HT1080 (cell line): ENCODE measurements around the gene SNX5.

GRCh38 chr20:14334316-14334960 is 3.0 kb downstream of the FLRT3 start:
RAMPAGE:
- cytosol, long total RNA, result no peak
- long total RNA, result no peak
- nucleus, long total RNA, result no peak

GRCh38 chr20:15070371-15070894 is 733.0 kb upstream of the FLRT3 start:
RAMPAGE:
- cytosol, long total RNA, result no peak
- long total RNA, result no peak
- nucleus, long total RNA, result no peak

DNA sequence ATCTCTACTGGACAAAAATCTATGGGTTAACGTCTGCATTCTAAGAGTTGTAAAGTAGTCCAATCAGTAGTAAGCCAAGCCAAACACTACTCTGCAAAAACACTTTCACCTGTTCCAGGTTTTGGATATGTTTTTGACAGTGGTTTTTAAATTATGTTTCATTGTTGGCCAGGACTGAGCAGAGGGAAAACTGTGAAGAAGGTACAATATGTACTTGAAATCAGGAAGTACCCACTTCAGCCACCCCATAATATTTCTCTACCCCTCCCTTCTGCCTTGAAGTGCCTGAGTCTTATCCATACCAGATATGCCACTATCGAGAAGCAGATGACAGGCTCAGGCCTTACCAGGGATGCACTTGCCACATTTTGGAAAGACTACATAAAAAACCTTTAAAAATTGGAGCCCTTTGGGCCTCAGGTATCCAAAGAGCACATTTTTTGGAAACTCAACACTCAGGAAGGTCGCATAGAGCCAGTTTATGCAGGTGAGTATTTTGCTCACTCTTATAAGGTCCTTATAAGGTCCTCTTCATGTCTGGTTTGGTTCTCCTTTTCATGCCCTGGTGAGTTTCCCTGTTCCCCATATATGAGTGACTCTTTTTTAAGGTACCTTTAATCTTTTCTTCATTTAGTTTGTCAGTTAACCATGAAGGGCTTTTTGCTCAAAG is 859.3 kb upstream of the FLRT3 start:
RAMPAGE:
- cytosol, long total RNA, result no peak
- long total RNA, result no peak
- nucleus, long total RNA, result no peak

DNA sequence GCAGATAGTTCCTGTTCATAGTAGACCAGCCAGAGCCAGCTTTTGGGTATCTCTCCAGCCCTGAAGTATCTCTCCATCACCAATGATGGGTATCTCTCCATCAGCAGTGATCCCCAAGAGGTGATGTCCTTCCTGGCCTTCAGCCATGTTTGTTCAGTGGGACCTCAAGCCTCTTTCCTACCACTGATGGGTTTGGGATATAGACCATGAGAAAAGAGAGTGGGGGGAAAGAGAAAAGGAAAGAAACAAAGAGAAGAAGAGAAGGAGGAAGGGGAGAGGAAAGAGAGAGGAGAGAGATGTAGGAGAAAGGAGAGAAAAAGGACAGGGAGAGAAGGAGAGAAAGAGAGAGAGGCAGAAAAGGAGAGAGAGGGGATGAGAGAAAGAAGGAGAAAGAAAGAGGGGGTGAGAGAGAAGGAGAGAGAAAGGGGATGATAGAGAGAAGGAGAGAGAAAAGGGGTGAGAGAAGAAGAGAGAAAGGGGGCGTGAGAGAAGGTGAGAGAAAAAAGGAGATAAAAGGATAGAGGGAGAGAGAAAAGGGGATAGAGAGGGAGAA is 933.6 kb downstream of the KIF16B start:
RAMPAGE:
- cytosol, long total RNA, result no peak
- long total RNA, result no peak
- nucleus, long total RNA, result no peak

DNA sequence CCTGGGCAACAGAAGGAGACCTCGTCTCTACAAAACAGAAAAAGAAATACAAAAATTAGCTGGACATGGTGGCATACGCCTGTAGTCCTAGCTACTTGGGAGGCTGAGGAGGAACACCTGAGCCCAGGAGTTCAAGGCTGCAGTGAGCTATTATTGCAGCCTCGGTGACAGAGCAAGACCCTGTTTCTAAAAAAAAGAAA is 12.3 kb upstream of the SNRPB2 start:
RAMPAGE:
- cytosol, long total RNA, result no peak
- long total RNA, result no peak
- nucleus, long total RNA, result no peak

RAMPAGE:
- cytosol, long total RNA, result no peak
- long total RNA, result no peak
- nucleus, long total RNA, result no peak
These were observed 57.2 kb upstream of the PCSK2 start for GRCh38 chr20:17169534-17170172.

DNA sequence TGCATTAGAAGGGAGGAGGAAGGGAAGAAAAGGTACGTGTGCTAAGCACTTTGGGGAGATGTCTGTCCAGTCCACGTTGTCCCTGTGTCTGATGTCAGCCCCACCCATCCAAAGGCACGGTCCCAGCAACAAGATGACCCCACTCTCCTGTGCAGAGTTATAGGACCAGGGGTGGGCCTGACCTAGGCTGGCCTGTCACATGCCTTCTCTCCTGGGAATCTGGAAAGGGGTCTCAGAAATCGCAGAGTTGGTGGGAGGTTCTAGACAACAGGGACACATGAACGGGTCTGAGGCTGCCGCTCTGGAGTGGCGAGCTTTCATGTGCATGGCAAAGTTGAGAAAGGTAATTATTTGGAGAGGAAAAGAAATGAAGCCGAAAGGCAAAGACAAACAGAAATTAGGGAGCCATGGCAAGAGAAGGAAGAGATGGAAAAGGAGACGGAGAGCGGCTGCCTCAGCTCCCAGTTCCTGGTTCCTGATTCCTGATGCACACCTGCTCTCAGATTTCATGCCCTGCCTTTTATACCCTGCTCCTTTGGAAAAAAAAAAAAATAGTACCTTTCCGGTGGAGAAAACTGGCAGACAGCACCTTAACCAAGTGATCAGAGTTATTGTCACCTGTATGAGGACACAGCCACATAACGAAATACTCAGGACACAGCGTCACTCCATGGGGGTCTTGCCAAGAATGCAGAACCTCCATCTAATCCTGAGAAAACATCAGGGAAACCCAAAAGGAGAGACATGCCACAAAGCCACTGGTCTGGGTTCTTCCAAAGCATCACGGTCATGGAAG is 29.3 kb downstream of the BFSP1 start:
RAMPAGE:
- cytosol, long total RNA, result no peak
- long total RNA, result no peak
- nucleus, long total RNA, result no peak

DNA sequence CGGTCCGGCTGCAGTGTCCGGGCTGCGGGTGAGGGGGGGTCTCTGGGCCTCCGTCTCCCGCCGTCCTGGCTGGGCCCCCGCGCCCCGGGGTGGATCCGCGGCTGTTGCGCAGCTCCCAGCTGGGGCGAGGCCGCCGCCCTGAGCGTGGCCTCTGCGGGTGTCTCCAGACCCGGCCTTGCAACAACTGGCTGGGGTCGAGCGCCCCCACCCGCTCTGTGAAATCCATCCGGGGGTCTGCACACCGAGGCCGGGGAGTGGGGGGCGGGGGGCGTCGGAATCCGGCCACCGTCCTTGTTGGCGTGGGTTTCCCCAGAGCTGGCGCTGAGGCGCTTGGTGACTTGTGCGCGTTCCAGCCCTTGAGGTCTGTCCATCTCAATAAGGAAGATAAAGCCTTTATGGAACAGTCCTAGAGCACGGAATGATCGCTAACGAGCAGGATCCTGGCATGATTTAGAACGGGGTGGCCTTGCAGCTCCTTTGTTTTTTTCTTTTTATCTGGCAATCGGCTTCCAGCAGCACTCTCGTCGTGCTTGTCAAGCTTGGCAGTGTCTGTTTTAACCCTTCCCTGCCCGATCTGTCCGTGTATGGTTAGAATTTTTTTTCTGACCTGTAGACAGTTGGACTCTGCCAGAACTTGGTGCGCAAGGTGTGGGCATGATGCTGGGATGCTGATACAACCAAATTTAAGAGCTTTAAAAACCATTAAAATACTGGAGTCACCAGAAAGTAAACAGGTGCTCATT is 622 bp downstream of the DSTN start:
RAMPAGE:
- cytosol, long total RNA, result no peak
- long total RNA, result no peak
- nucleus, long total RNA, result no peak

GRCh38 chr20:17611962-17613178 is 42.5 kb downstream of the DSTN start:
RAMPAGE:
- cytosol, long total RNA, result no peak
- long total RNA, result no peak
- nucleus, long total RNA, result no peak

RAMPAGE:
- cytosol, long total RNA, result no peak
- long total RNA, result no peak
- nucleus, long total RNA, result no peak
These were observed 54.9 kb downstream of the RRBP1 start for GRCh38 chr20:17627126-17627658.

GRCh38 chr20:17679764-17680876 is 1.9 kb downstream of the RRBP1 start:
RAMPAGE:
- cytosol, long total RNA, result no peak
- long total RNA, result no peak
- nucleus, long total RNA, result no peak

GRCh38 chr20:17693234-17694115 is 6.3 kb upstream of the BANF2 start:
RAMPAGE:
- cytosol, long total RNA, result no peak
- long total RNA, result no peak
- nucleus, long total RNA, result no peak

GRCh38 chr20:17796102-17796544 is 96.4 kb downstream of the BANF2 start:
RAMPAGE:
- cytosol, long total RNA, result no peak
- long total RNA, result no peak
- nucleus, long total RNA, result no peak

DNA sequence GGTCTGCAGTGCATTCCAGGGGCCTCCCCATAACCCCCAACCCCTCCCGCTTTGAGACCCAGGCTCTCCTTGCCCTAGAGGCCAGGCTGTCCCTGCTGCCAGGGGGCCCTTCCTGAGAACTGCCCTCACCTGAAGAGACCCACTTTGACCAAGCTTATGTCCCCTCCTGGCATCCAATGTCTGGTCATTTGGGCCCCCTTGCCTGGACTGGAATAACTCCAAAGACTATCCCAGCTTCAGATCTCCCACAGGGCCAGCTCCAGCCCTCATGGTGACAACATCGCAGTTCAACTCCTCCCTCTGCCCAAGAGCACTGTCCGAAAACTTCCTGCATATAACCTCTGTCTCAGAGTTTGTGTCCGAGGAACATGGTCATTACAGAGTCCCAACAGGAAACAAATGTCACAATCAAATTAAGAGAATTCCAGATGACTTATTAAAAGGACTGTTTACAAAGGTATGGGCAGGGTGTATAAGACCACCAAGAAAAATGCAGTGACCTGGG is 125.0 kb downstream of the BANF2 start:
RAMPAGE:
- cytosol, long total RNA, result no peak
- long total RNA, result no peak
- nucleus, long total RNA, result no peak

DNA sequence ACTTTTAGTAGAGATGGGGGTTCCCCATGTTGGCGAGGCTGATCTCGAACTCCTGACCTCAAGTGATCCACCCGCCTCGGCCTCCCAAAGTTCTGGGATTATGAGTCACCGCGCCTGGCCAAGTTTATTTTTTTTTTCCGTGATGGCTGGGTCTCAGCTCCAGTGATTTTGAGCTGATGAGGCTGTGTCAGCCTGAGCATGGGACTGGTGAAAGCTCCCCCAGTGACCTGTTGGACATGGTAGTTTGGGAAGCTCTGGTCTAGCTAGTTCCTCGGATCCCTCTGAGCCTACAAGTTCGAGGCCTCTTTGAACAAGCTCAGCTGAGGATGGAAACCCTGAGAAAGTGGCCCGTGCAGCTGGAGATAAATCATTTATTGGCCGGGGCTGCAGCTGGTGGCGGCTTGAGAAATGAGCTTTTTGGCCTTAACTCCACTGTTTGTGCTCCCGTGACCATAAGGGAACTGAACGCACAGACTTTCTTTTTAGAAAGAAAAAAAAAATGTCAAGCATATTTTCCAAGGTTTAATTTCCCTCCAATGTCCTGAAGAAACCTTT is 126.8 kb downstream of the SNX5 start:
RAMPAGE:
- cytosol, long total RNA, result no peak
- long total RNA, result no peak
- nucleus, long total RNA, result no peak

DNA sequence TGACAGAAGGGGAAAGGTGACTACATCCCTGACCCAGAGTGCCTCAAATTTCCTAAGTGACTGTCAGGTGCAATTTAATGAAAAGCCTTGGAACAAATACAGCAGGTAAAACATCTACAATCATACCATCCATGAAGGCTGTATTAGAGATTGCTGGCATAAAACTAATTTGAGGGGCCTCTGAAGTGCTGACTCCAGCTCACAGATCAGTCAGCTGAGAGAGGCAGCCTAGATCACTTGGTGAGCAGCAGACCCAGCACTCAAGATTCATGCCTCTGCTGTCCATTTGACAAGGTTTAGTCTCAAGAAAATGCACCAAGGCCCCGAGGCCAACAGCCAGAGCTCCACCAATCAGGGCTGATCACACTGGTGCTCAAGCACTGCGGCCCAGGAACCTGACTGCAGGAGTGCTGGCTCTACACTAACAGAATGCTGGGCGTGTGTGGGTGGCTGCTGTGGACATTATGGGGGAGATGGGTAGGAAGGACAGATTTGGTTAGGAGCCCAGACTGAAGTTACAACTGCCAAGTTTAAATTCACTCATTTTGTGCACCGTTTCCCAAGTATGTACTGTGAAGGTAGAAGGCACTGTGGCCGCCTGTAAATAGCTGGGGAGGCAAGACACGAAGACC is 28.3 kb downstream of the SNX5 start:
RAMPAGE:
- cytosol, long total RNA, result no peak
- long total RNA, result no peak
- nucleus, long total RNA, result no peak

DNA sequence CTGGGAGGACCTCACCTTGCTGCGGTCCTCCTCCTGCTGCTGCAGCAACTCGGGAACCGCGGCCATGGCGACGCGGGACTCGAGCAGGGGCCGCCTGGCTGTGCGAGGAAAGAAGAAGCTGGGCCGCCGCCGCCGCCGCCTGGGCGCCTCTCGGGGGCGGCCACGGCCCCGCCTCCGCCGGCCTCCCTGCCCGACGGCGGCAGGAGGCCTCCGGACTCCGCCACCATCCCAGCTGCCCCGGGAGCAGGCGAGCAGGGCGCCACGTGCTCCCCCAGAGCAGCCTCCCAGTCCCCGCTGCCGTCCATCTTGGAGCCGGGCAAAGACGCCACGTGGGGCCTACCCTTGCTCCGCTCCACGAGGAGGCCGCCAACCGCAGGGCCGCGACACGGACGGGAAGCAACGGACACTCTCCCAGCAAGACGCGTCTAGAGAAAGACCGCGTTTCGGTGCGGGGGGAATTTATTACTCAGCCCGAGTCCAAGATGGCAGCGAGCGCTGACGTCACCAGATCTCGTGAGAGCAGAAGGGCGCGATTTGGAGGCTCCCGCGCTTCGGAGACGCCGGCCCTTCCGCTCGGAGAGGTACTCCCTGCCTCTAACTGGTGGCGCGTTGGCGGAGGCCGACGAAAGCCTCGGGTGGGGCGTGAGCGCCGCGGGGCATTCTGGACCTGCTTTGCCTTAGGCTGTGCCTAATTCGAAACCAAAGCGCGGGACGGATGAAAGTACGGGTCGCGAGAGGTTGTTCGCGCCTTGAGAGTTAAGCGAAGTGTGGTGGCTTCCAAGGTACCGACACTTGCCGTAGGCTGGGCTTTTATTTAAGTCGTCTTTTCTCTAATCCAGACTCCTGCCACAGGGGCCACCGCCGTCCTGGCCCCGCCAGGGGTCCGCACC is at the start of gene SNX5:
SNX5 (minus strand) TSS at position 435 of the 890 bp plus-strand sequence.
RAMPAGE:
- cytosol, long total RNA, result start-site peak on the minus strand centred at position 147 of the sequence, 66 bp wide, 61 and 99 reads in 2 replicates; start-site peak on the minus strand centred at position 442 of the sequence, 23 bp wide, 149 and 173 reads in 2 replicates
- long total RNA, result start-site peak on the minus strand centred at position 147 of the sequence, 11 bp wide, 27 reads; start-site peak on the minus strand centred at position 484 of the sequence, 63 bp wide, 49 reads; start-site peak on the plus strand centred at position 678 of the sequence, 20 bp wide, 45 reads; start-site peak on the plus strand centred at position 744 of the sequence, 7 bp wide, 31 reads
- nucleus, long total RNA, result no peak

DNA sequence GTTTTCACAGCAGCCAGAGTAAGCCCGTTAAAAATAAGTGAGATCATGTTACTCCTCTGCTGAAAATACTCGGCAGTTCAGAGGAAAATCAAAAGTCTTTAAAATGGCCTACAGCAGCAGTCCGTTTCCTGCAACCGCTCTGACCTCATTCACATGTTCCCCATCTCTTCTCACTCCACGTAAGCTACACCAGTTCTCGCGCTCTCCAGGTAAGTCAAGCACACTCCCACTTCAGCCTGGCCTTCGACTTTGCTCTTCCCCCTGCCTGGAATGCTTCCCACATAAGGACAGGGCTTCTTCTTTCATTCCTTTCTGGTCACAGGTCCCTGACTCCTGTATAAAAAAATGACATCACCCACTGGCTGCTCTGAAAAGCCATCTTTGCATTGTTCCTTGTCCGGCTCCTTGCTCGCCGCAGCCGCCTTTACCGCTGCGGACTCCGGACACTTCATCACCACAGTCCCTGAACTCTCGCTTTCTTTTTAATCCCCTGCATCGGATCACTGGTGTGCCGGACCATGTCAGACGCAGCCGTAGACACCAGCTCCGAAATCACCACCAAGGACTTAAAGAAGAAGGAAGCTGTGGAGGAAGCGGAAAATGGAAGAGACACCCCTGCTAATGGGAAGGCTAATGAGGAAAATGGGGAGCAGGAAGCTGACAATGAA is 42.8 kb downstream of the MGME1 start:
RAMPAGE:
- cytosol, long total RNA, result no peak
- long total RNA, result no peak
- nucleus, long total RNA, result no peak

GRCh38 chr20:18166076-18166633 is 28.5 kb downstream of the KAT14 start:
RAMPAGE:
- cytosol, long total RNA, result no peak
- long total RNA, result no peak
- nucleus, long total RNA, result no peak

RAMPAGE:
- cytosol, long total RNA, result no peak
- long total RNA, result no peak
- nucleus, long total RNA, result no peak
These were observed 20.6 kb upstream of the ZNF133 start for GRCh38 chr20:18267626-18268203.